Thyroid gland (tissue), 7 donors: ENCODE data around the genes VCL, KAT6B and SAMD8.

GRCh38 chr10:73770516-73770972, 1.5 kb upstream of the FUT11 start:
- PRO-cap, 2 experiments, result no peak in any of the 2 experiments
- RAMPAGE, long total RNA, 5 experiments, result no peak in any of the 5 experiments

DNA sequence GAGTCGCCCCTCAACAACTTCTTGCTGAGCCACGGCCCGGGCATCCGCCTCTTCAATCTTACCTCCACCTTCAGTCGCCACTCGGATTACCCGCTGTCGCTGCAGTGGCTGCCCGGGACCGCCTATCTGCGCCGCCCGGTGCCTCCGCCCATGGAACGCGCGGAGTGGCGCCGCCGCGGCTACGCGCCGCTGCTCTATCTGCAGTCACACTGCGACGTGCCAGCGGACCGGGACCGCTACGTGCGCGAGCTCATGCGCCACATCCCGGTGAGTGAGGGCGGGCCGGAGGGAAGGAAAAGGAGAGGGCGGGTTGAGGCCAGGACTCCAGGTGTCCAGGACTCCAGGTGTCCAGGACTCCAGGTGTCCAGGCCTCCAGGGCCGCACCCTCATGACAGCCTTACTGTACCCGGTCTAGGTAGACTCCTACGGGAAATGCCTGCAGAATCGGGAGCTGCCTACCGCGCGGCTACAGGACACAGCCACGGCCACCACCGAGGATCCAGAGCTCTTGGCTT, 756 bp downstream of the FUT11 start:
- PRO-cap, 2 experiments, result peak in 2 of 2 experiments; most common plus-strand start position 203 of the sequence (in 1); most common minus-strand start position 124 of the sequence (in 1)
- RAMPAGE, long total RNA, 5 experiments, result no peak in any of the 5 experiments

DNA sequence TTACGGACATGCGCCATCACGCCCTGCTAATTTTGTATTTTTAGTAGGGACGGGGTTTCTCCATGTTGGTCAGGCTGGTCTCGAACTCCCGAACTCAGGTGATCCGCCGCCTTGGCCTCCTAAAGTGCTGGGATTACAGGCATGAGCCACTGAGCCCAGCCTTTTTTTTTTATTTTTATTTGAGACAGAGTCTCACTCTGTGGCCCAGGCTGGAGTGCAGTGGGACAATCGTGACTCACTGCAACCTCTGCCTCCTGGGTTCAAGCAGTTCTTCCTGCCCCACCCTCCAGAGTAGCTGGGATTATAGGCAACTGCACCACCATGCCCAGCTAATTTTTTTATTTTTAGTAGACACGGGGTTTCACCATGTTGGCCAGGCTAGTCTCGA, 32.7 kb upstream of the VCL start:
- PRO-cap, 2 experiments, result no peak in any of the 2 experiments
- RAMPAGE, long total RNA, 5 experiments, result no peak in any of the 5 experiments

GRCh38 chr10:73997609-73998448, at the start of gene VCL:
TSS of gene VCL (plus strand) at chr10:73998116.
- PRO-cap, 2 experiments, result peak in 2 of 2 experiments; most common plus-strand start chr10:73998114 (in 1); most common minus-strand start chr10:73997734 (in 2)
- RAMPAGE, long total RNA, 5 experiments, result start-site peak on the plus strand in 4 of 5 experiments, at chr10:73998107-73998202 at its widest, 160 to 1,346 reads per replicate

DNA sequence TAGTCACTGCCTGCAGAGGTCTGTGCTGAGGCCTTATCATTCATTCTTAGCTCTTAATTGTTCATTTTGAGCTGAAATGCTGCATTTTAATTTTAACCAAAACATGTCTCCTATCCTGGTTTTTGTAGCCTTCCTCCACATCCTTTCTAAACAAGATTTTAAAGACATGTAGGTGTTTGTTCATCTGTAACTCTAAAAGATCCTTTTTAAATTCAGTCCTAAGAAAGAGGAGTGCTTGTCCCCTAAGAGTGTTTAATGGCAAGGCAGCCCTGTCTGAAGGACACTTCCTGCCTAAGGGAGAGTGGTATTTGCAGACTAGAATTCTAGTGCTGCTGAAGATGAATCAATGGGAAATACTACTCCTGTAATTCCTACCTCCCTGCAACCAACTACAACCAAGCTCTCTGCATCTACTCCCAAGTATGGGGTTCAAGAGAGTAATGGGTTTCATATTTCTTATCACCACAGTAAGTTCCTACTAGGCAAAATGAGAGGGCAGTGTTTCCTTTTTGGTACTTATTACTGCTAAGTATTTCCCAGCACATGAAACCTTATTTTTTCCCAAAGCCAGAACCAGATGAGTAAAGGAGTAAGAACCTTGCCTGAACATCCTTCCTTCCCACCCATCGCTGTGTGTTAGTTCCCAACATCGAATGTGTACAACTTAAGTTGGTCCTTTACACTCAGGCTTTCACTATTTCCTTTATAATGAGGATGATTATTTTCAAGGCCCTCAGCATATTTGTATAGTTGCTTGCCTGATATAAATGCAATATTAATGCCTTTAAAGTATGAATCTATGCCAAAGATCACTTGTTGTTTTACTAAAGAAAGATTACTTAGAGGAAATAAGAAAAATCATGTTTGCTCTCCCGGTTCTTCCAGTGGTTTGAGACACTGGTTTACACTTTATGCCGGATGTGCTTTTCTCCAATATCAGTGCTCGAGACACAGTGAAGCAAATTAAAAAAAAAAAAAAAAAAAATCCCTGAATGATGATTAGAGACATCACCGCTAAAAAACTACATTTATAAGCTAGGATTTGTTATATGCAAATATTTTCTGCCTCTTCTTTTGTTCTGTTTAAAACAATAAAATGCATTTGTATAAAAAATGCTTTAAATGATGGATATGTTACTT, 31.2 kb downstream of the AP3M1 start:
- PRO-cap, 2 experiments, result no peak in any of the 2 experiments
- RAMPAGE, long total RNA, 5 experiments, result no peak in any of the 5 experiments

DNA sequence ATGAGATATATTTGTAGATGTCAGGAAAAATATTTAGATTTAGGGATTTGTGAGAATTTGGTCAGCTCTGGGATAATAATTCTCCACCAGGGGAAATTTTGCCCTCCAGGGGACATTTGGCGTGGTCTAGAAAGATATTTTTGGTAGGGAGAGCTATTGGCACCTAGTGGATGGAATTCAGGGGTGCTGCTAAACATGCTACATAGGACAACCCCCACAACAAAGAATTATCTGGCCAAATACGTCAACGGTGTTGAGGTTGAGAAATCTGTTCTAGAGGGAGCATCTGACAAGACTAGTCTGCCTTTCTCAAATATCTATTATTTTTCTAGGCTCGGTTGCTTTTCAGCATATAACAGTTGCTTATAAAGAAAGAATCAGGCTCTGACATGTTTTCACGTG, 2.1 kb downstream of the ADK start:
- PRO-cap, 2 experiments, result peak in 2 of 2 experiments; most common plus-strand start position 271 of the sequence (in 2)
- RAMPAGE, long total RNA, 5 experiments, result no peak in any of the 5 experiments

- PRO-cap, 2 experiments, result peak in 2 of 2 experiments; most common minus-strand start chr10:74290209 (in 2)
- RAMPAGE, long total RNA, 5 experiments, result no peak in any of the 5 experiments
Observed at GRCh38 chr10:74290022-74290397, 139.0 kb downstream of the ADK start.

GRCh38 chr10:74433277-74433700, 282.3 kb downstream of the ADK start:
- PRO-cap, 2 experiments, result peak in 1 of 2 experiments; most common minus-strand start chr10:74433389 (in 1)
- RAMPAGE, long total RNA, 5 experiments, result no peak in any of the 5 experiments

DNA sequence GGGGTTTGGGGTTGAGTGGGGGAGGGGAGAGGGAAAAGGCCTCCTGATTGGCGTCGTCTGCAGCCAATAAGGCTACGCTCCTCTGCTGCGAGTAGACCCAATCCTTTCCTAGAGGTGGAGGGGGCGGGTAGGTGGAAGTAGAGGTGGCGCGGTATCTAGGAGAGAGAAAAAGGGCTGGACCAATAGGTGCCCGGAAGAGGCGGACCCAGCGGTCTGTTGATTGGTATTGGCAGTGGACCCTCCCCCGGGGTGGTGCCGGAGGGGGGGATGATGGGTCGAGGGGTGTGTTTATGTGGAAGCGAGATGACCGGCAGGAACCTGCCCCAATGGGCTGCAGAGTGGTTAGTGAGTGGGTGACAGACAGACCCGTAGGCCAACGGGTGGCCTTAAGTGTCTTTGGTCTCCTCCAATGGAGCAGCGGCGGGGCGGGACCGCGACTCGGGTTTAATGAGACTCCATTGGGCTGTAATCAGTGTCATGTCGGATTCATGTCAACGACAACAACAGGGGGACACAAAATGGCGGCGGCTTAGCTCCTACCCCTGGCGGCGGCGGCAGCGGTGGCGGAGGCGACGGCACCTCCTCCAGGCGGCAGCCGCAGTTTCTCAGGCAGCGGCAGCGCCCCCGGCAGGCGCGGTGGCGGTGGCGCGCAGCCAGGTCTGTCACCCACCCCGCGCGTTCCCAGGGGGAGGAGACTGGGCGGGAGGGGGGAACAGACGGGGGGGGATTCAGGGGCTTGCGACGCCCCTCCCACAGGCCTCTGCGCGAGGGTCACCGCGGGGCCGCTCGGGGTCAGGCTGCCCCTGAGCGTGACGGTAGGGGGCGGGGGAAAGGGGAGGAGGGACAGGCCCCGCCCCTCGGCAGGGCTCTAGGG, at the start of gene KAT6B:
Gene KAT6B (plus strand): TSS at position 472 of the 874 bp plus-strand sequence.
- PRO-cap, 2 experiments, result peak in 2 of 2 experiments; most common plus-strand start position 472 of the sequence (in 2); most common minus-strand start position 153 of the sequence (in 1)
- RAMPAGE, long total RNA, 5 experiments, result start-site peak on the plus strand in 1 of 5 experiments, centred at position 476 of the sequence, 26 reads per replicate

DNA sequence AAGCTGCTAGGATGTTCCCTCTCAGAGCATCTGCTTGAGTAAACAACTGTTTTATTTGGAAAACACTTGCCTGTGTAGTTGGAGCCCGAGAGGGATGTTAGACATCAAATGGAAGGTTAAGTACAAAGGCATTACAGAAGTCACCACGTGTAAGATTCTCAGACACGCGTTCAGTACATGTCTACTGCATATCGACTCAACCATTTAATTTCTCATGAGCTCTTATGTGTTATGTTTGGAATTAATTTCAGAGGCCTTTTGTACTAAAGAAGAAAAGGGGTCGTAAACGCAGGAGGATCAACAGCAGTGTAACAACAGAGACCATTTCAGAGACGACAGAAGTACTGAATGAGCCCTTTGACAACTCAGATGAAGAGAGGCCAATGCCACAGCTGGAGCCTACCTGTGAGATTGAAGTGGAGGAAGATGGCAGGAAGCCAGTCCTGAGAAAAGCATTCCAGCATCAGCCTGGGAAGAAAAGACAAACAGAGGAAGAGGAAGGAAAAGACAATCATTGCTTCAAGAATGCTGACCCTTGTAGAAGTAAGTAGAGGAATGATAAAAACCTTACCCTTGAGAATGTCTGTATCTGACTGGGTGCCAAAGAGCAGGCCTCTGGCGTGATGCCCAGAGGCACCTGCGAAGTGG, 48.6 kb downstream of the DUSP29 start:
- PRO-cap, 2 experiments, result no peak in any of the 2 experiments
- RAMPAGE, long total RNA, 5 experiments, result no peak in any of the 5 experiments

GRCh38 chr10:75034047-75034507, 39.4 kb downstream of the DUSP29 start:
- PRO-cap, 2 experiments, result no peak in any of the 2 experiments
- RAMPAGE, long total RNA, 5 experiments, result no peak in any of the 5 experiments

DNA sequence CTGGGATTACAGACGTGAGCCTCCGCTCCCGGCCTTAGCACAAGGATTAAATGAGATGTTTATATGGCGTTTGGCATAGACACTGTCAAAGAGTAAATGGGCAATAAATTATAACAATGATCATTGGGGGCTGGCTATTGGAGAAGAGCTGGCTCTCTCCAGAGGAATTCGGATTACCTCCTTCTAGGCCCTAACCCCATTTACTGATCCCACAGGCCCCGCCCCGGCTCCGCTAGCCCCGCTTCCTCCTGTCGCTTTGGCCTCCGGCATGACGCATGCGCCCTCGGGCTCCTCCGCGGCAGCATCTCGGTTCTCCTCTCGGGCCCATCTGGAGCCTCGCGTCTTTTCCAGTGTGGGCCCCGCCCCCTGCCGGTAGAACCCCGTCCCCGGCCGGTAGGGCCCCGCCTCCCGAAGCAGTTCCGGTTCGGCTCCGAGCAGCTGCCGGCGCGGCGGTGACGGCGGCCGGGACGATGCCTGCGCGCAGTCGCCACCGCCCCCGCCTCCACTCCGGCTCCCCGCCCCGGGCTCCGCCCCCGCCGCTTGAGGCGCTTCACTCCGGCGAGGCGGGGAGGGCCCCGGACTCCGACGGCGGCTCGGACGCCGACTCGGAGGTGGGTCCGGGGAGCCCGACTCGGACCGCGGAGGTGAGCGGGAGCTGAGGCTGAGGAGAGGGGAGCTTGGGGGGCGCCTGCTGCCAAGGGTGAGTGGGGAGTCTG, at the start of gene SAMD8:
Gene SAMD8 (plus strand): TSS at position 578 of the 716 bp plus-strand sequence.
- PRO-cap, 2 experiments, result peak in 2 of 2 experiments; most common plus-strand start position 422 of the sequence (in 1); most common minus-strand start position 277 of the sequence (in 2)
- RAMPAGE, long total RNA, 5 experiments, result start-site peak on the plus strand in 1 of 5 experiments, centred at position 576 of the sequence, 1,352 reads per replicate

- PRO-cap, 2 experiments, result no peak in any of the 2 experiments
- RAMPAGE, long total RNA, 5 experiments, result no peak in any of the 5 experiments
Observed at GRCh38 chr10:75230997-75231908, 4.5 kb downstream of the COMTD1 start.

GRCh38 chr10:75231909-75232575, 3.7 kb downstream of the COMTD1 start:
- PRO-cap, 2 experiments, result no peak in any of the 2 experiments
- RAMPAGE, long total RNA, 5 experiments, result no peak in any of the 5 experiments

DNA sequence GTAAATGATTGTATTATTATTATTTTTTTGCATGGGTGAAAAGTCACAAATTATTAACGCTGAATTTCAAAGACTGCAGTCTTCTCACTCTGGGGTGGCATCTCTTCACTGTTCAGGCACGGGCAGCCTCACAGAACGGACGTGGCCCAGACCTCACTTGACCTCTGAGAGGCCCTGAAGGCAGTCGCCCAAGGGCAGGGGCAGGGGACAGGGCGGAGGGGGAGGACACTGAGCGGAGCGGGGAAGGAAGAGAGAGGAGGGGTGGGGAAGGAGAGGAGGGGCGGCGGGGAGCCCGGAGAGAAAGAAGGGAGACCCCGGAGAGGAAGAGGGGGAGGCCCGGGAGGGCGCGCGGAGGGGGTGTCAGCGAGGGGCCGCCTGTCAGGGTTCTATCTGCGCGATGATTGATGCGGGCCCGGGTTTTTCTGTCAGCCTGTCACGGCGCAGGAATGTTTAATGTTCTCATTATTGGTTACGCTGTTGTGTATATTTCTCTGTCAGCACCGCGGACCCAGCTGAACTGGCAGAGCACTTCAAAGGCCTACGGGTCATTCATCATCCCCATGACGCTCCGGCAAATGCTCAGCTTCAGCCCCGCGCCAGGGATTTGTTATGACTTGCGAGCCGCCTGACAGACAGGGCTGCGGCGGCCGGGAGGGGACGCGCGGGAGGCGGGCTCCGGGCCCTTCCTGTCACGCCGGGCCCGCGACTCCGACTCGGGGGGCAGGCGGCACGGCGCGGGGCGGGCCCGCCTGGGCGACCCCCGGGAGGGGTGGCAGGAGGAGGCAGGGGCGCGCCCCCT, 58.9 kb upstream of the COMTD1 start:
- PRO-cap, 2 experiments, result peak in 2 of 2 experiments; most common plus-strand start position 631 of the sequence (in 2); most common minus-strand start position 519 of the sequence (in 1)
- RAMPAGE, long total RNA, 5 experiments, result no peak in any of the 5 experiments

- PRO-cap, 2 experiments, result peak in 1 of 2 experiments; most common minus-strand start chr10:75338591 (in 1)
- RAMPAGE, long total RNA, 5 experiments, result no peak in any of the 5 experiments
Observed at GRCh38 chr10:75338376-75338764, 63.2 kb downstream of the ZNF503 start.

DNA sequence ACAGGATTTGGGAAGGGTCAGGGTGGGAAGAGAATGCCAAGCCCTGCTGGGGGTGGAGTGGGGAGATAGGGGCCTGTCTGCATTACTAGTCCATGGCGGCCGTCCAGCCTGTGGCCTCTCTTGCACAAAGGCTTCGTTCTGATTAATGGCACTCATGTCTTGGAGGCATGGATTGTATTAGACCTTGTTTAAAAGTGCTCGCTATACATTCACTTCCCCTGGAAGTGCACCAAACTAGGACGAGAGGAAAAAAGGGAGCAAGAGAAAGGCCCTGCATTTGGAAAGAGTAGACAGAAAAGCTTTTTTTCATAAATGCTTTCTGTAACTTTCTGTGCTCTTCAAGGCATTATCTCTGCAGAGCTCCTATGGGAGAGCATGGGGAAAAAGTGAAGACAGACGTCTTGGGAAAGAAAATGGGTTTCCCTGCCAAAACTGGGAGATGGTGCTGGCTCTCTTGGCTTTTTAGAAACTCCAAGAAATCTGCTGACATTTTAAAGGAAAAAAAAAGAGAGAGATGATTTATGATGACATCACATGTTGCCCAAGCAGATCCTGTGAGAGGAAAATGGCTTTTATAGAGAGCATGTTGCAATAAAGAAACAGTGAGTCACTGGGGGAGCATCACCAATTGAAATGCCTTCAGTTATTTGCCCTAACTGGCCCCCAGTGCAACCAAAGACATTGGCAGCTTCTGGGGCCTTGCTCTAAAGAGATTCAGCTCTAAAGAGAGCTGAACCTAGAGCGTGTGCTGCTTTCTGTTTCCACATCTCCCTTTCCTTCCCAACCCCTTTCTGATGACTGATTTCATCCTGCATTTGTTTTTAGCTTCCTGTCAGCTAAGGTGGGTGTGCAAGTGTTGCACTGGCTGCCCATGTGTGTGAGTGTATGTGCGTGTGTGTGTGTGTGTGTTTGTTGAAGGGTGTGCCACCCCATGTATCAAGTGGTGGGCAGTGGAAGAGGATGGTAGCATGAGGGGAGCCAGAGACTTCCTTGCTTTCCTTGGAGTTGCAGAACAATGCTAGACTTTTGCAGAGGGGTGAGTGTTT, 37.6 kb downstream of the LRMDA start:
- PRO-cap, 2 experiments, result peak in 1 of 2 experiments; most common plus-strand start position 675 of the sequence (in 1)
- RAMPAGE, long total RNA, 5 experiments, result no peak in any of the 5 experiments

GRCh38 chr10:75512428-75513068, 81.1 kb downstream of the LRMDA start:
- PRO-cap, 2 experiments, result no peak in any of the 2 experiments
- RAMPAGE, long total RNA, 5 experiments, result no peak in any of the 5 experiments

DNA sequence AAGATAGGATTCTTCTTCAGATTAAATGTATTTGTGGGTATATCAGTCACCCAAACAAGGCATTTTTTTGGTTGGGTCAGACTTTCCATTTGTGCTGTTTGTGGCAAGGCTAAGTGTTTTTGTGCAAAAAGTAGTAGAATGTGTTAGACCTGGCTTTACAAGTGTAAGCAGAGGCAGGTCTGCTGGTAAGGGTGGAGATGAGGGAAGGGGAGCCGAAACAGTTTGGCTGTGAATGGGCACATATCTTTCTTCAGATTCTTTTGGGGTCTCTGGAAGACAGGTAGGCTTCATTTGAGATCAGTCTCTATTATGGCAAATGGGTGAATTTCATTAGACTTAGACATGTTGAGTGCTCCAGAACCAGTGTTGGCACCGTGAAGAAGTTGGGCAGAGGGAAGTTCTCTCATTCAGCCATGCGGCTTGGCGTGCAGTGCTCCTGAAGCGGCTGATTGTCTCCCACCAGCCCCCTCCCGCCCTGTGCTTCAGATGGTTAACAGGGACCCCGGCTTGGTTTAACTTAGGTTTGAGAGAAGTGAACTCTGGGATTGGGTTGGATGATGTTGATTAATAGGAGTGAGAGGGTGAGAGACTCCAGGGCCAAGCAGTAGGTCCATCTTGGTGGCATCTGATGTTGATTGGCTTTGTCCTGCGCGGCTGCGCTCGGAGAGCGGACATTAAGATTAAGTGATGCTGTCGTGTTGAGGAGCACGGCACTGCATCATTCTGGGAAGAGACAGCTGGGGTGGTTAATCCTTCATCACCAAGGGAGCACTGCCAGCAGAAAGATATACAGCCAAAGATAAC, 208.0 kb downstream of the LRMDA start:
- PRO-cap, 2 experiments, result no peak in any of the 2 experiments
- RAMPAGE, long total RNA, 5 experiments, result no peak in any of the 5 experiments

- PRO-cap, 2 experiments, result no peak in any of the 2 experiments
- RAMPAGE, long total RNA, 5 experiments, result no peak in any of the 5 experiments
Observed at GRCh38 chr10:75847132-75847661, 415.8 kb downstream of the LRMDA start.